Esophagus squamous epithelium (tissue), 4 donors: ENCODE results near the gene LBH.

- PRO-cap, result bidirectional peak, plus-strand start at chr2:30231537, minus-strand start at chr2:30231288
- RAMPAGE, long total RNA, 4 experiments, result start-site peak on the plus strand in 4 of 4 experiments, at chr2:30231529-30231541 at its widest, 31 to 244 reads per replicate
Measured at GRCh38 chr2:30231474-30231611, at the start of gene LBH. Gene LBH (plus strand): TSS chr2:30231534.

GRCh38 chr2:30267009-30267610 lies 35.8 kb downstream of the LBH start:
- PRO-cap, result unidirectional peak, minus-strand start at chr2:30267284
- RAMPAGE, long total RNA, 4 experiments, result no peak in any of the 4 experiments

- PRO-cap, result no peak
- RAMPAGE, long total RNA, 4 experiments, result no peak in any of the 4 experiments
Measured at GRCh38 chr2:30284302-30284906, 53.1 kb downstream of the LBH start.

DNA sequence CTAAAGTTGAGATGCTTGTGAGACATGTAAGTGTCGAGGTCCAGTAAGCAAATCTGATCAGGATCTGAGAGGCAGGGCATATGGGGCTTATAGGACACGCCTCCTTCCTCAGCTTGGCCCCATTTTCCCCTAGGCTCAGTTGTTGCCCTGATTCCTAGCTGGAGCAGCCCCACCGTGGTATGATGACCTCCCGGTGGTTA lies 107.9 kb downstream of the LBH start:
- PRO-cap, result no peak
- RAMPAGE, long total RNA, 4 experiments, result no peak in any of the 4 experiments

GRCh38 chr2:30404617-30404837 lies 42.5 kb upstream of the LCLAT1 start:
- PRO-cap, result no peak
- RAMPAGE, long total RNA, 4 experiments, result no peak in any of the 4 experiments

GRCh38 chr2:31704940-31705280 lies 124.2 kb upstream of the SRD5A2 start:
- PRO-cap, result no peak
- RAMPAGE, long total RNA, 4 experiments, result no peak in any of the 4 experiments

DNA sequence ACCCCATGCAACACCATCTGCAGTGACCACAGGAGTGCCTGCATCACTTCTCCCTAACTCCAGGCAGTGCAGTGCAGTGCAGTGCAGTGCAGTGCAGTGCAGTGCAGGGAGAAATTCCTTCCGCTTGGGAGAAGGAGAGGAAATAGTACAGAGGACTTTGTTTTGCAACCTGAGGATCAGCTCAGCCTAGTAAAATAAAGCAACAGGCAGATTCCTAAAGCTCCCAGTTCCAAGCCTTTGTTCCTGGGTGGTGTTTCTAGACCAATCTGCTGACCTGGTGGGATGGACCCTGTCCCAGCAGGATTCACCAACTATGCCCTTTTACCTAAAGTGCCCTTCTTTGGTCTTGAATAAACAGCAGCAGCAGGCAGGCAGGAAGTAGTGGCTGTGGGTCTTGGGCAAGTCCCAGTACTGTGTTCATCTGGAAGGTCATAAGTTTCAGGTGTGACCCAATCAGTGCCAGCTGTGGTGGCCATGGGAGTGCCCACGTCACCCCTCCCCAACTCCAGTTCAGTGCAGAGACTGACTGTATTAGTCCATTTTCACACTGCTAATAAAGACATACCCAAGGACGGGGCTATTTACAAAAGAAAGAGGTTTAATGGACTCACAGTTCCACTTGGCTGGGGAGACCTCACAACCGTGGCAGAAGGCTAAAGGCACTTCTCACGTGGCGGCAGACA lies 148.2 kb upstream of the SRD5A2 start:
- PRO-cap, result no peak
- RAMPAGE, long total RNA, 4 experiments, result no peak in any of the 4 experiments

DNA sequence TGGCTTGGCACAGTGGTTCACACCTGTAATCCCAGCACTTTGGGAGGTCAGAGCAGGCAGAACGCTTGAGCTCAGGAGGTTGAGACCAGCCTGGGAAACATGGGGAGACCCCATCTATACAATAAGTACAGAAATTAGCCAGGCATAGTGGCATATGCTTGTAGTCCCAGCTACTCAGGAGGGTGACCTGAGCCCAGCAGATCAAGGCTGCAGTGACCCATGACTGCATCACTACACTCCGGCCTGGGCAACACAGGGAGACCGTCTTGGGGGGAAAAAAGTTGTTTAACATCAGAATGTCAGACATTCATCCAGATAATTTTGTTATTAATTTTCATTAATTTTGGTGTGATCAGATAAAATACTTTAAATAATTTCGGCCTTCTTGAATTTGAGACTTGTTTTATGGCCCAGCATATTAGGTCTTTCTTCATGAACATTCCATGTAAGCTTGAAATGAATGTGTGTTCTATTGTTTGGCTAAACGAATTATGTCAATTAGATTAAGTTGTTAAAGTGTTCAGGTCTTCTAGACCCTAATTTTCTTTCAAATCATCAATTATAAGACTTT lies 161.4 kb downstream of the MEMO1 start:
- PRO-cap, result no peak
- RAMPAGE, long total RNA, 4 experiments, result no peak in any of the 4 experiments

DNA sequence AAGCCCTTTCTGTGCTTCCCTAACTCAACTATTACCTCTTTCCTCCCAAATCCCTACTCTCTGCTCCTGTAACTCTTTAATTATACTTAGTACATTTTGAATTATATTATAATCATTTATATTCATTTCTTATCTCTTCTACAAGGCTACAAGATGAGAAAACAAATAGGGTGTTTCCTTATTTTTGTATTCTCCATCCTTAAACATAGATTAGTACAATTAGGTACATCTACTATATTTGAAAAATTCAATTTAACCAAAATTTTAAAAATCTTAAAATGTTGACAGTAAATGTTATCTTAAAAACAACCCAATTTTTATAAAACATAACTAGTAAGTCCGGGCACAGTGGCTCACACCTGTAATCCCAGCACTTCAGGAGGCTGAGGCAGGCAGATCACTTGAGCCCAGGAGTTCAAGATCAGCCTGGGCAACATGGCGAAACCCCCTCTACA lies 103.6 kb downstream of the MEMO1 start:
- PRO-cap, result no peak
- RAMPAGE, long total RNA, 4 experiments, result no peak in any of the 4 experiments

- PRO-cap, result no peak
- RAMPAGE, long total RNA, 4 experiments, result no peak in any of the 4 experiments
Measured at GRCh38 chr2:32197616-32198040, 32.0 kb downstream of the SLC30A6 start.

DNA sequence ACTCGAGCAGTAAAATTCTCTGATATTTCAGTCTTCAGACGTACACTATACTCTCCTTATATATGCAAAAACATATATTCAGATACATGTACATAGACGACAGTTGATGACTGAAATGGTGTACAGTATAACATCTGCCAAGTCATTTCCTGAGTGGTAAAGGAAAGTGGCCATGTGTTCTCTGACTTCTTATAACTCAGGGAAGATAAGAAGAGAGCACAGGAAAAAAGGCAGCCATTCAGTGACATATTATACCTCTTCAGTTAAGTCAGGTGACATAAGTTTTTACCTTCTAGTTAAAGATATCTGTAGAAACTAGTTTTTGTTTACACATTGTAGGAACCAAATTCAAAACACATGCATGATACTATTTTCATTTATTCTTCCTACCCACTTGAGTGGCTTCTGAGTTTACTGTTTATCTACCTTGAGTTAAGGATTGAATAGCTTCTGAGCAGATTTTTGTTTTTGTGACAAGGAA lies 35.7 kb upstream of the TTC27 start:
- PRO-cap, result no peak
- RAMPAGE, long total RNA, 4 experiments, result no peak in any of the 4 experiments

DNA sequence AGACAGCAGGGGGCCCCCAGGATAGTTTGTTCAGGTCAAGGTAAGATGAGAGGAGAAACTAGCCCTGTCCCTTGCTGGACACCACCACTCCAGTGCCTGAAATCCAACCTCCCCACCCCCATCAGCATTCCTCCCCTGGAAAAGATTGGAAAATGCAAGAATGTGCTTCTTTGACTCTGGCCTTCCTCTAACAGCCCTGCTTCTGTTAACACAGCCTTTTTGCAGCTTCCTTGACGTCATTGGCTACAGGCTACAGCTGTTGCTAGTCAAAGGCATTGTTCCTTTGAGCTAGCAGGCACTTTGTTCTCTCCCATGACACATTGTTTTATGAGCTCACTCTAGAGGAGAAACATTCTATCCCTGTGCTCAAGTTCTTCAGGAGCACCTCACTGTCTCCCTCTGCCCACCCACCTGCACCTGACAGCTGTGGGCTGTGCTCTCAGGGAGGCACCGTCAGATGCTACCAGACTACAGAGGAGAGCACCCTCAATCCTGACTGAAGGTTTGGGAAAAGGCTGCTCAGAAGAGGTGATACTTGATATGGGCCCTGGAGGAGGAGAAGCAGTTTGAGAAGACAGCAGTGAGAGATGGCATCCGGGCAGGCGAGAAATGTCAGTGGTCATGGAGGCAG lies 19.9 kb upstream of the LTBP1 start:
- PRO-cap, result no peak
- RAMPAGE, long total RNA, 4 experiments, result no peak in any of the 4 experiments

DNA sequence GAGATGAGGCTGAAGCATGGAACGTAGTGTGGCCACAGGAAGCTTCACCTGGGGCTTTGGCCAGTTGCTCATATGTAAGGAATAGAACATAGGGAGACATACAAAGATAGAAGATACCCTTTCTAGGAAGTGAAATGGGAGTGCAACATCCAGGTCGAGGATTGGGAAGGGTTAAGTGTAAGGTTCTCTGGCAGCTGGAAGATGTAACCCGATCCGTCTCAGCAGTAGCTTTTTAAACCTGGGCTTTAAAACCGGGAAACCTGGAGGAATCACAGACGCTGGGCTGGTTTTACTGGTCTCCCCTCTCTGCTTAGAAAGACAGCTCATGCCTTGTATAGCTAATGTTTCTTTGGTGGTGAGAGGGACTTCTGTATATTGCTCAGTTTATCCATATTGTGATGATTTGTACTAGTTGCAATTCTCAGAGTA lies 8.8 kb upstream of the LTBP1 start:
- PRO-cap, result no peak
- RAMPAGE, long total RNA, 4 experiments, result no peak in any of the 4 experiments

DNA sequence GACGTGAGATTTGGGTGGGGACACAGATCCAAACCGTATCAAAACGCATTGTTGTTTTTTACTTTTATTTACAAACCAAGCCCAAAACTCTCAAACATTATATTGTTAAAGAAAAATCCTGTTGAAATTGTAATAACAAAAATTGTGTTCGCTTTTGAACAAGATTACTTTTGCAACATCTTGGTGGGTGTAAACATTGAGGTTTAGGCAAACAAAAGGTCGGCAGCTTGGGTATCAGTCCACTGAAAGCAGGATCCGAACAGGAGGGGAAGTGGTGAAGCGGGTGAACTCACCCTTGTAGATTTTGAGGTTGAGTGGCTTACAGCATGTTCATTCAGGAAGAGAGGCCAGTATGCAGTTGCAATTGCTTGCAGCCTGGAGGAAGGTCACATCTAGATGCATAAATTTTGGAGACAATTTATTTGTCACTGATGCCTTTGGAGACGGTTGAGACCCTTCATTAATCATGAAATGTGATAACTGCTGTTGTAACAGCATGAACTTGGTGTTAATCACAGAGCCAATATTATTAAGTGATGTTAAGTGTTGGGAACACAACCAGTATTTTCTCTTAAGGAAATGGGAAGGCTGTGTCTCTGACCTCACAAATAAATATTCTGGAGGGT lies 131.0 kb downstream of the LTBP1 start:
- PRO-cap, result no peak
- RAMPAGE, long total RNA, 4 experiments, result no peak in any of the 4 experiments

- PRO-cap, result no peak
- RAMPAGE, long total RNA, 4 experiments, result no peak in any of the 4 experiments
Measured at GRCh38 chr2:33111106-33111469, 164.3 kb downstream of the LTBP1 start.

- PRO-cap, result no peak
- RAMPAGE, long total RNA, 4 experiments, result no peak in any of the 4 experiments
Measured at GRCh38 chr2:33342671-33343153, 133.7 kb upstream of the RASGRP3 start.

DNA sequence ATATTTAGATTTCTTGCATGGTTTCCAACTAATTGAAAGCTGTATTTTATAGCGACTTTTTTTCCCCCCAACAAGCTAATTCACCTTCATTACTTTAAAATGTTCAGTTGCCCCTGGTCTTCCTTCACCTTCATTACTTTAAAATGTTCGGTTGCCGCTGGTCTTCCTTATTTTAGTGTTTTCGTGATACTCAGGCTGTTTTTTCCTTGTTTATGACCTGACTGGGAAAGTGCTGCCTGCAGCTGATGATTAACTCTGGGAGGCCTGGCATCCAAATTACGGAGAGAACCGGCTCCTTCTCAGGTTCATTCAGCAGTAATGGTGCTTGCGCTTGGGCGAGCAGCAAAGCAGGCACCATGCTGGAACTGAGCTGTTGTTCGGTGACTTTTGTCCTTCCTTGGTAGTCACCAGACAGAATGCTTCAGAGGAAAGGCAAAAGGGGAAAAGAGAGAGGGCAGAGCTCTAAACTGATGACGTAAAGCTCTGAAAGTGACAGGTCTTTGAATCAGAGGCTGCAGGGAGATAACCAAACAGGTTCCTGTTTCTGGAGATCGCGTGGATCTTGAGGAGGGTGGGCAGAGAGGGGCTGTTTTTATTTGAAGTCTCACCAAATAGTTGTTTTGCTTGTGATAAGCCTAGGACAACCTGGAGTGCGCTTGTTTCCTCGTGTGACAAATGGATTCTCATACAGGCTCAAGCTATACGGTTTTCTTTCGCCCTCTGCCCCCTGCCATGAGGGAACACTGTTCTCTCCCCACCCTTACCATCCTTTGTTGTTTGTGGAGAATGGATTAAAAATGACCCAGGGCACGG lies 1.0 kb downstream of the RASGRP3 start:
- PRO-cap, result bidirectional peak, plus-strand start at position 508 of the sequence, minus-strand start at position 421 of the sequence
- RAMPAGE, long total RNA, 4 experiments, result no peak in any of the 4 experiments

- PRO-cap, result no peak
- RAMPAGE, long total RNA, 4 experiments, result no peak in any of the 4 experiments
Measured at GRCh38 chr2:33532986-33533214, 56.5 kb downstream of the RASGRP3 start.

GRCh38 chr2:33535489-33535790 lies 59.0 kb downstream of the RASGRP3 start:
- PRO-cap, result no peak
- RAMPAGE, long total RNA, 4 experiments, result no peak in any of the 4 experiments

- PRO-cap, result no peak
- RAMPAGE, long total RNA, 4 experiments, result no peak in any of the 4 experiments
Measured at GRCh38 chr2:33552698-33553276, 46.3 kb downstream of the FAM98A start.